Epithelial cell of proximal tubule (primary cell): ENCODE measurements around a stretch of chr16.

DNA sequence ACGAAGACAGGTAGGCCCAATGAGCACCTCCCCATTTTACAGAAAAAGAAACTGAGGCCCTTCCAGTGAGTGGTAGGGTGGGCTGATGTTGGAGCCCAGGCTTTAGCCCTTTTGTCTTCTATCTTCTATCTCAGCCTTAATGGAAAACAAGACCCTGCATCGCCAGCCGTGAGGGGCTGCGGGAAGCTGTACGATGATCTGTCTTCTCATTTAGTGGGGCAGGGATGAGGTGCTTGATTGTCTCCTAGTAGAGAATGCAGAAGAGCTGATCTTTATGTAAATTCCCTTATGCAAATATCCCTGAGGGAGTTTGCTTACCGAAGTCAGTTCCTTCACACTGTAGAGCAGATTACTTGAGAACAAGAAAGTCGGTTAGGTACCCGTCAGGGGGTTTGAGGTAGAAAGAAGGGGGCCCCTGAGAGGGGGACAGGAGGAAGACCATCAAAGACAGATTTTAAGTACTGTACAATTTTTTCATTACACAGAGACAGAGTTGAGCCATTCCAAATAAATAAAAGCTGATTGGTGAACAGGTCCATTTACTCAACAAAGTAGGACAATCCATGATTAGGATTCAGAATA, 66.2 kb downstream of the IRF8 start:
- RAMPAGE, long total RNA = no peak
- RRBS = no CpG with 5 or more reads among the region's 8 CpGs

DNA sequence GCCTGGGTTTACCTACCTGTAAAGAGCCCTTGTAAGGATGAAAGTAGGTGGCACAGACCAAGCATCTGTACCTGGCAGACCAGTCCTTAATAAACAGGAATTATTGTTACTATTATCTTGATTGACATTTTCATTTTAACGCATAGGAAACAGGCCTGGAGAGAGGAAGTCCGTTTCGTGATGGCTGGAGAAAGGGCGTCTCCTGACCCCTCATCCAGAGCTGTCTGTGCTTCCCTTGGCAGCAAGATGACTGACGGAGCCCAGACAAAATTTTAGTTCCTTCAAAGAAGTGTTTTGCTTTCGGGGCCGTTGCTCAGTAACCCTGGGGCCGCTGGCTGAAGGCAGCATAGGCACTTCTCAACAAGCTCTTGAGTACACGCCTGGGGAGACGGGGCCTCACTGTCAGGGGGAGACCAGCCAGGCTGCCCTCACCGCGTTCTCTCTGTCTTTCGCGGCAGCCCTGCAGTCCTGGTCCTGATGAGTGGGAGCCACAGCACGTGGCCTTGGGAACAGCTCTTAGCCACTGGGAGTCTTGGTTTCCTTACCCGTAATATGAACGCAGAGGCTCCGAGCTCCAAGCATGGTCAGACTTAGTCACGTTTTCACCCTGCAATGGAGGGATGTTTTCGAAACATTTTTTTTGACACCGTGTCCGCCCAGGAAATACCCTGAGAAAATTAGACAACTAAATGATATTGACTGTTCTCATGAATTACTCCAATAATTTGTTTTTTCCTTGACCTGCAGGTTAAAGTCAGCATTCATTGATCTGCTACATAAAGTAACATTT, 86.0 kb downstream of the IRF8 start:
- RAMPAGE, long total RNA = no peak
- RRBS = no CpG with 5 or more reads among the region's 22 CpGs

DNA sequence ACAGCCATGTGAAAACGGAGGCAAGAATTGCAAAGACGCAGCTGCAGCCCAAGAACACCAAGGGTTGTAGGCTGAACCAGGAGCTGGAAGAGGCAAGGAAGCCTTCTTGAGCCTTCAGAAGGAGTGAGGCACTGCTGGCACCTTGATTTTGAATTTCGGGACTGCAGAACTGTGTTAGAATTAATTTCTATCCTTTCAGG, 243.3 kb downstream of the IRF8 start:
- RAMPAGE, long total RNA = no peak
- RRBS = no CpG with 5 or more reads among the region's 3 CpGs

DNA sequence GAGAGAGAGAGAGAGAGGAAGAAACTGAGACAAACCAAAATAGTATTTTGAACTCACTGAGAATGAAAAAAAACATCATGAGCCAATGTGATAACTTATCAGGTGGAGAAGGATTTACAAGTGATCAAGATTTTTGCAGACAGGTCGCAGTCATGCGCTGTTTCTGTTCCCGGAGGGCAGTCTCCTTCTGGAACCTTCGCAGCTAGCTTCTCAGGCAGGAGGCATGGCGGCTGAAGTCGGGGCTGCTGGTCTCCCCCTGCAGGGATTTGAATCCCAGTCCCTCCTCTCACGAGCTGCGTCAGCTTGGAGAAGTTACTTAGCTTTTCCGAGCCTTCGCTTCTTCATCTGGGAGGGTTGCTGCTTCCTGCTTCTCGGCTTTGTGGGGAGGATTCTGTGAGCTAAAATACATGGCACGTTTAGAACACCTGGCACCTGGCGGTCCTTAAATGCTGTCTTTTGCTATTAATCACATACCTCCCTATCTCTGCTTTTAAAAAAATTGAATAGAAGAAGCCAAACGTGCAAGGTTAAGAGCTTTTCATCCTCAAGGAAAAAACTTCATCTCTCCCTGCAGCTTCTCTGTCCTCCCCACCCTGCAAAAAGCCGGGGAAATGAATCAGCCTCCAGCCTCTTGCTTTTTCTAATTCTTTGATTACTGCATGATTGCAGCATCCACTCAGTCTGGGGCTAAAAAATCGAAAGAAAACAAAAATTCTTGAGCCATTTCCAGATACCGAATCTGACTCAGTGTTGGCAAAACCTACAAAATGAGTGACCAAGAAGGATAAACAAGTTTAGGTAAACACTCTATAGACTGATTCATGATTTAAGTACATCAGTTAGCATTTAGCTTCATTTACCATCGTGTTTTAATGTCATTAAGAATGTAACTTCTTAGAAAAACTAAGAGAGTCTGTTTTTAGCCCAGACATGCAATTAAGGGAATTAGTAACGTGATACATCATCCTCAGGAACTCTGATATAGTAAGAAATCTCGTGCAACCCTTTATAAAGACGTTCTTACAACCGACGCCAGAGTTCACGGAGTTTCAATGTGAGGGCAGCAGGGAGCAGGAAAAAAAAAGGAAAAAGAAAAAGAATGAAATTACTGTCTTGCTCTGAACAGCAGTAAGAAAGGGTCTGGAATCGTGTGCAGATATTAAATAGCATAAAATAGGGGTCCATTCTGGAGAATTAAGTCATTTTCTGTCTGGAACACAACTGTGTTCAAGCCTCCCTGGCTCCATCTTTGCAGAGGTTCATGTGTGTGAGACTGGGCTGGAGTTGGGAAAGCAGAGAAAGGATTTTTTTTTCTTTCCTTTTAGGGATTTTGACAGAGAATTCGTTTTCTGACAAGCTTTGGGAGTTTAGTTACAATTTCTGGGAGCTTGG, 287.4 kb upstream of the FOXF1 start:
- RAMPAGE, long total RNA = no peak
- RRBS = no CpG with 5 or more reads among the region's 26 CpGs

DNA sequence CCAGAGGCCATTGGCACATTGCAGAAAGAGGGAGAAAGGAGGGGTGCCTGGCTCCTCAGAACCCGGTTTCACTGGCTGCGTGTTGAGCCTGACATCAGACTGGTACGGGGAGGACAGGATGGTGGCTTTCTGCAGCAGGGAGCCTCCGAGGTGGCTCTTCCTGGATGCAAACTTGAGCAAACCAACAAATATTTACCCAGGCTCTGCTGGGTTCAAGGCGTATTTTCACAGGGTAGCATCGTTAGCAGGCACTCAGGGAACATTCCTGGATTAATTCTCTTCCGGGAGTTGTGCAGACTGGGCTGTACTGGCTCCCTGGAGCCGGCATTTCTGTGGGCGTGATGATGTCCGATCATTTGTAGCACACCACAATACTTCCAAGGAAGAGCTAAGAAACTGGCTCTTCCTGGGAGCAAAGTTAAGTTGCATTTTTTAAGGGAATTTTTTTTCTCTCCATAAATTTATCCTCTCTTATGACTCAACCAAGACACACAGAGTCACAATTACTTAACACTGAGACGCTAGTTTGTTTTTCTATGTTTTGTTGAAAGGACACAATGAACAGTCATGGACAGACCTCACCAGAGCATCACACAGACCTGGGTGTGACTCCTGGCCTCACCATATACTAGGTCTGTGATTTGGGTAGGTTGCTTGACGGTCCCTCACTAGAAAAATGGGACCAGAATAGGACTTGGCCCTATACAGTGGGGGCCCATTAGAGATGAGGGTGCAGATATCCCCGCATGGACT, 211.6 kb upstream of the FOXF1 start:
- RAMPAGE, long total RNA = no peak
- RRBS = no CpG with 5 or more reads among the region's 13 CpGs

- RAMPAGE, long total RNA = no peak
- RRBS = no CpG with 5 or more reads among the region's 9 CpGs
Observed at GRCh38 chr16:86323187-86323561, 187.2 kb upstream of the FOXF1 start.

- RAMPAGE, long total RNA = no peak
- RRBS = 96% methylated on average over 2 of the region's 31 CpGs
Observed at GRCh38 chr16:86531140-86531967, 21.0 kb downstream of the FOXF1 start.

DNA sequence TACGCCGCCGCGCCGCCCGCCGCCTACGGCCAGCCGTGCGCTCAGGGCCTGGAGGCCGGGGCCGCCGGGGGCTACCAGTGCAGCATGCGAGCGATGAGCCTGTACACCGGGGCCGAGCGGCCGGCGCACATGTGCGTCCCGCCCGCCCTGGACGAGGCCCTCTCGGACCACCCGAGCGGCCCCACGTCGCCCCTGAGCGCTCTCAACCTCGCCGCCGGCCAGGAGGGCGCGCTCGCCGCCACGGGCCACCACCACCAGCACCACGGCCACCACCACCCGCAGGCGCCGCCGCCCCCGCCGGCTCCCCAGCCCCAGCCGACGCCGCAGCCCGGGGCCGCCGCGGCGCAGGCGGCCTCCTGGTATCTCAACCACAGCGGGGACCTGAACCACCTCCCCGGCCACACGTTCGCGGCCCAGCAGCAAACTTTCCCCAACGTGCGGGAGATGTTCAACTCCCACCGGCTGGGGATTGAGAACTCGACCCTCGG, 1.7 kb downstream of the FOXC2 start:
- RAMPAGE, long total RNA = no peak
- RRBS = 2% methylated on average over 39 of the region's 64 CpGs

GRCh38 chr16:86579020-86580101, 1.0 kb downstream of the FOXL1 start:
- RAMPAGE, long total RNA = no peak
- RRBS = 22% methylated on average over 44 of the region's 100 CpGs

GRCh38 chr16:86669701-86670426, 91.5 kb downstream of the FOXL1 start:
- RAMPAGE, long total RNA = no peak
- RRBS = no CpG with 5 or more reads among the region's 23 CpGs

GRCh38 chr16:86740787-86741230, 162.5 kb downstream of the FOXL1 start:
- RAMPAGE, long total RNA = no peak
- RRBS = no CpG with 5 or more reads among the region's 13 CpGs

GRCh38 chr16:86960839-86961262, 356.3 kb downstream of the C16orf95 start:
- RAMPAGE, long total RNA = no peak
- RRBS = no CpG with 5 or more reads among the region's 13 CpGs

GRCh38 chr16:87033992-87034390, 283.2 kb downstream of the C16orf95 start:
- RAMPAGE, long total RNA = no peak
- RRBS = no CpG with 5 or more reads among the region's 7 CpGs

DNA sequence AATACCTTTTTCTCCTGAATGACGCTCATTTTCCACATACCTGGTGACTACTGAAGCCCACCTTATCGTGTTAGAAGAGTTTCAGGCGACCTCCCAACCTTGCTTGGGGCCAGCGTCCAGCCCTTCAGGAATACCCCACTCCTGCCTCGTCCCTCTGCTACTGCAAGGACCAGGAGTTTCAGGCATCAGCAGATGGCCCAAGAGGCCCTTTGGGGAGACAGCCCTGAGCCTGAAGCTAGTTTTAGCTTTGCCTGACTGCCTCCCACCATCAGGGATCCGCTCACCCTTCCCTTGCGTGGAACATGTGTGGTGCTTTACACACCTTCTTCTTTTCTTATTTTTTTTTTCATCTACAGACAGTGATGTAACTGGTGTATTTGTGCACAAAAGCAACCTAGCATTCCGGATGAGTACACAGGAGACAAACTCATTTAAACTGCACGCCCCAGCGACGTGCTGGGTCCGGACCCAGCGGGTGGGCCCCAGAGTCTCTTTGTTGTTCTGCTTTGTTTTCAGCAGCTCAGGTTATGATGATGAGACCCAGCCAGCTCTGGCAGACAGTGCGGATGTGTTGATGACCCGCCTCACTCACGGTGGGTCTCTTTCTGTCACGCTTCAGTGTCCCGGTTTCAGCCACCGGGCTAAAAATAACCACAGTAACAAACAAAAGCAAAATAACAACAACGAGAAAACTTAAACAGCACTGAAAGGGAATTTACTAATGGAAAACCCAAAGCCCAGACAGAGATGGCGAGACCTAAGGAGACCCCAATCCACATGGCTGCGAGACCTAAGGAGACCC, 242.4 kb downstream of the C16orf95 start:
- RAMPAGE, long total RNA = no peak
- RRBS = 13% methylated on average over 5 of the region's 22 CpGs

DNA sequence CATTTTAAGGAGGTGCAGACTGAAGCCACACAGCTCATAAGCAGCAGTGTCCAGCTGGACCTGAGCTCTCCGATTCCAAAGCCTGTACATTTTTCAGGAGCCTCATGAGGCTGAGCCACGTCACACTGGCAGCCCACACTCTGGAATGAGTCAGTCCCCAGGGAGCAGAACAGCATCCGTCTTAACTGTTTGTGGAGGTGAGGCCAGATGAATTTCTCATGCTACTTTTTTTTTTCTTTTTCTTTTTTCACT, 116.1 kb downstream of the C16orf95 start:
- RAMPAGE, long total RNA = no peak
- RRBS = no CpG with 5 or more reads among the region's 3 CpGs

GRCh38 chr16:87408641-87409712, 16.8 kb downstream of the MAP1LC3B start:
- RAMPAGE, long total RNA = no peak
- RRBS = no CpG with 5 or more reads among the region's 22 CpGs

DNA sequence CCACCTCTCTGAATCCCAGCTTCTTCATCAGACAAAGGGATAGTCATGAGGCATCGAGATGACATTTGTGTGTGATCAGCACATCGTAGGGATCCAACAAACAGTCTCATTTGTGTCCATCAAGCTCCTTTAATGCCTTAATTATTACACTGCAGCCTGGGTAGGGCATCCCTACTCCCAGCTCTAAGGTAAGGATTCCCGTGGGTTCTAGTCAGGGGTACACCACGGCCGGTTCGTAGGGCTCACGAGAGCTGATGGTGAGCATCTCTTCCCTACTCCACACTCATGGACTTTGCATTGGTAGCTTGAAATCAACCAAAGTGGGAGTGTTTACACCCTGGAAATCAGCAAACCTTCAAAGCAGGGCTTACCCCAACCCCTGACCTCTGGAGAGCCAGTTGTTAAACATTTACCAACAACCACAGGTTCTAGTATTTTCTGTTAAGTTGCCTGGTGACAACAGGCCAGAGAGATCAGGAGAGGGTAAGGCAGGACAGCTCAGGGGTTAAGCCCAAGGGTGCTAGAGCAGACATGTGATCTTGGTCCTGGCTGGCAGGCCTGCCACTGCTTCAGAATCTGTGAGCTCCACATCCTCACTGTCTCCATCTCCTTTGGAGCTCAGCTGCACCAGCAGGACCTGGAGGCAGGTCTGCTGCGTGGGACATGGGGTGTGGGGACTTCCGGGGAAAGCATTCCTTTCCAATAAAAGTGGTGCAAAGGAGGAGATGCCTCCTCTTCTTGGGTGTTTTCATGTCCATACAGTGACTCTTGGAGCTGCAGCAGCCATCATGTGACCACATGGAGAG, 36.0 kb upstream of the ZCCHC14 start:
- RAMPAGE, long total RNA = no peak
- RRBS = no CpG with 5 or more reads among the region's 9 CpGs

GRCh38 chr16:87648184-87648652, 45.9 kb downstream of the JPH3 start:
- RAMPAGE, long total RNA = no peak
- RRBS = 2% methylated on average over 14 of the region's 23 CpGs

- RAMPAGE, long total RNA = no peak
- RRBS = no CpG with 5 or more reads among the region's 14 CpGs
Observed at GRCh38 chr16:87802630-87803245, 37.0 kb upstream of the KLHDC4 start.

- RAMPAGE, long total RNA = no peak
- RRBS = 20% methylated on average over 8 of the region's 28 CpGs
Observed at GRCh38 chr16:87806079-87806791, 40.4 kb upstream of the KLHDC4 start.